Esophagus squamous epithelium (tissue), 4 donors: ENCODE measurements around a stretch of chr9.

DNA sequence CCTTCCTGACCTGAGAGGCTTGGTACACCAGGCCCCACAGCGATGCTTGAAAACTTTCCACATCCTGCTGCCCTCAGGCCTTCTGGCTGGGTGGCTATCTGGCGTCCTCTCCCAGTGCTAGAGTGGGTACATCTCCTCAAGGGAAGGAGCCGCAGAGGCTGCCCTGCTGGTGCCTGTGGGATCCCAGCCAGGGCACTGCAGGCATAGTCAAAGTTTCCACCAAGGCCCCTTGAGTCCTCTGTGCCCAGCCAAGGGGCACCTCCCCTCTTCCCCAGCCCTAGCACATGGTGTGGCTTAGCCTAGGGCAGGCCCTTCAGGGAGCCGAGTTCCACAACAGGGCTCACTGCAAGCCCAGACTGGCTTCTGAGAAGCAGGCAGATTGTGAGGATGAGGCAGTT, 103.1 kb downstream of the RGS3 start:
- PRO-cap, result no peak
- RAMPAGE, long total RNA, 4 experiments, result no peak in any of the 4 experiments

DNA sequence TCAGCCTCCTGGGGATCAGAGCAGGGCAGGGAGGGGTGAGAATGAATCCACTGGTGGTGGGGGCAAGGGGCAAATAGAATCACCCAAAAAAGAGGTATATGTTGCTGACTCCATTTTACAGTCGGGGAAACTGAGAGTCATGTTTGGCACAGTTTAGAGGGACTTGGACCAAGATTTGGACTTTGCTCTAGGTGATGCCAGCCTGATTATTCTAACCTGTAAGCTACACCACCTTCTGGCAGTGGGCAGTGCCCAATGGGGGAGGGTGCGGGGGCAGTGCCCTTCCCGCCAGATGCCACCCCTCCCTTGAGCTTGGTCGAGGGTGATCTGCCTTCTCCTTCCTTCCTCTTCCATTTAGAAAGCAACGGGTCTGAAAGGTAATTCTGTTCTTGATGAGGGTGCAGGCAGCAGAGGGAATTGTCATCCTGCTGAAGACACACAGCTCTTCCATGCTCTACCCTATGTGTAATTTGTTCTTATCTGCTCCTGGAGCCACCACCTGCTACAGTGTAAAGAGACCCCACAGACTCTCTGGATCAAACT, 156.0 kb downstream of the RGS3 start:
- PRO-cap, result no peak
- RAMPAGE, long total RNA, 4 experiments, result no peak in any of the 4 experiments

DNA sequence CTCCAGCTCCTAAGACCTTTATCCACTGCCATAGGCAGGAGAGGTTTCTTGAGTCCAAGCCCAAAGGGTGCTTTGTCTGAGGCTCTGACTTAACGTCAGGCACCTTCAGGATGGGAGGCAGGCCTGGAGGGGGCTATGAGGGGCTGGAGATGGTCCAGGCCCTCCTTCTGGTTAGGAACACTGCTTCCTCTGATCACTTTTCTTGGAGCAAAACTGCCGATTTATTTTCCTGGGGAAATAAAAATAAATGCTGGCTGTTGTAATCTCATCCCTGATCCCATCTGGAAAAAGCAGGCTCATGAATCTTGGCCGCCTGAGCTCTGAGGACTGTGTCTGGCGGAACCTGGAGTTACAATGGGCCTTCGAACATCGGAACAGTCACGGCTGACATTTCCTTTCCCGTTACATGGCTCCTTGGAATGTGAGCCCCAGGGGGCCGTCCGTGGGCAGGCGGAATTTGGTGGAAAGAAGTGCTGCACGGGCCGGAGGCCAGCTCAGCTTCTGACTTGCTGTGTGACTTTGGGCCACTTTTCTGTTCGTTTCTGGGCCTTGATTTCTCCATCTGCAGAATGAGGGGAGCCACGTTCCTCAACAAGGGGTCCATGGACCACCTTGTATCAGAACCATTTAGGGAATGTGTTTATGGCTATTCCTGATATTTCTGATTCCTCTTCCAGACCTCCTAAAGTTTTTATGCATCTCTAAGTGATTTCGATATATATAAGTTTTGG, 157.9 kb downstream of the RGS3 start:
- PRO-cap, result unidirectional peak, minus-strand start at position 279 of the sequence; unidirectional peak, minus-strand start at position 322 of the sequence
- RAMPAGE, long total RNA, 4 experiments, result no peak in any of the 4 experiments

GRCh38 chr9:113650438-113651059, 187.0 kb downstream of the RGS3 start:
- PRO-cap, result no peak
- RAMPAGE, long total RNA, 4 experiments, result no peak in any of the 4 experiments

DNA sequence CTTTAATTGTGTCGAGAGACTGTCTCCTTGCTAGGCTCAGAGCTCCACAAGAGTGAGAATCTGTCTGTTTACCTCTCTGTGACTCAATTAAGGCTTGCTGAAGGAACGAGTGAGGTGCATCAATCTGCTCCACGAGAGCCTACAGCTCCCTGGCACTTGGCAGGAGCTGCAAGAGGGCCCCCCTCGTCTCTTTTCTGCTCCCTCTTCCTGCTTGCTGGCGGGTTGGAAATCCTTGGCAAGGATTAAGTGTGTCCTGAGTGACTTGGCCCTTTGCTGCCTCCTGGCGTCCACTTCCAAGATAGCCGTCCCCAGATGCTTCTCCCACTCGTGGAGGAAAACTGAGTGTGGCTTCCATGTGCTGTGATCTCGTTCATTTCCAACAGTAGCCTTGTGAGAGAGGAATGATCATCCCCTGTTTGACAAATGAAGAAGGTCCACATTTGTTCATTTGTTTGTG, 191.8 kb downstream of the RGS3 start:
- PRO-cap, result no peak
- RAMPAGE, long total RNA, 4 experiments, result no peak in any of the 4 experiments

DNA sequence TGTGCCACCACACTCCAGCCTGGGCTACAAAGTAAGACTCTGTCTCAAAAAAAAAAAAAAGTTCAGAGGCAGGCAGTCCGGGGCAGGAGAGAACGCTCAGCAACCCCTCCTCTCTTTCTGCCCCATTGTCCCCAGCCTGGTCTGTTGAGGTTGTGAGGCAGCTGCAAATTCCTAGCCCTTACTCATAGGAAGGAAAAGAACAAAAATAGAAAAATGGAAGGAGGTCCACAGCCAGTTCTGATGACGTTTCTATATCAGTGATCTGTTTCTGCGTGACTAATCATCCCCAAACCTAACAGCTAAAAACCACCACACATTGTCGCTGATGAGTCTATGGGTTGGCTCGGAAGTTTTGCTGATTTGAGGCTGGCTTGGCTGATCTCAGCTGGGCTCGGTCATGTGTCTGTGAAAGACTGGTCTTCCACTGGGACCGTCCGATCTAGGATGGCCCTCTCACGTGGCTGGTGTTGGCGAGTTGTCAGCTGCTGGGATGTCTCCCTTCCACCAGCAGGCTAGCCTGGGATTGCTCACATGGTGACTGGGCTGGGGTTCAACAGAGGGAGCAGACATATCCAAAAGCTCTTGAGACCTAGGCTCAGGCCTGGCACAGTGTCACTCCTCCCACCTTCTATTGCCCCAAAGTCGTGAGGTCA, 200.6 kb upstream of the ZNF618 start:
- PRO-cap, result unidirectional peak, minus-strand start at position 119 of the sequence
- RAMPAGE, long total RNA, 4 experiments, result no peak in any of the 4 experiments

DNA sequence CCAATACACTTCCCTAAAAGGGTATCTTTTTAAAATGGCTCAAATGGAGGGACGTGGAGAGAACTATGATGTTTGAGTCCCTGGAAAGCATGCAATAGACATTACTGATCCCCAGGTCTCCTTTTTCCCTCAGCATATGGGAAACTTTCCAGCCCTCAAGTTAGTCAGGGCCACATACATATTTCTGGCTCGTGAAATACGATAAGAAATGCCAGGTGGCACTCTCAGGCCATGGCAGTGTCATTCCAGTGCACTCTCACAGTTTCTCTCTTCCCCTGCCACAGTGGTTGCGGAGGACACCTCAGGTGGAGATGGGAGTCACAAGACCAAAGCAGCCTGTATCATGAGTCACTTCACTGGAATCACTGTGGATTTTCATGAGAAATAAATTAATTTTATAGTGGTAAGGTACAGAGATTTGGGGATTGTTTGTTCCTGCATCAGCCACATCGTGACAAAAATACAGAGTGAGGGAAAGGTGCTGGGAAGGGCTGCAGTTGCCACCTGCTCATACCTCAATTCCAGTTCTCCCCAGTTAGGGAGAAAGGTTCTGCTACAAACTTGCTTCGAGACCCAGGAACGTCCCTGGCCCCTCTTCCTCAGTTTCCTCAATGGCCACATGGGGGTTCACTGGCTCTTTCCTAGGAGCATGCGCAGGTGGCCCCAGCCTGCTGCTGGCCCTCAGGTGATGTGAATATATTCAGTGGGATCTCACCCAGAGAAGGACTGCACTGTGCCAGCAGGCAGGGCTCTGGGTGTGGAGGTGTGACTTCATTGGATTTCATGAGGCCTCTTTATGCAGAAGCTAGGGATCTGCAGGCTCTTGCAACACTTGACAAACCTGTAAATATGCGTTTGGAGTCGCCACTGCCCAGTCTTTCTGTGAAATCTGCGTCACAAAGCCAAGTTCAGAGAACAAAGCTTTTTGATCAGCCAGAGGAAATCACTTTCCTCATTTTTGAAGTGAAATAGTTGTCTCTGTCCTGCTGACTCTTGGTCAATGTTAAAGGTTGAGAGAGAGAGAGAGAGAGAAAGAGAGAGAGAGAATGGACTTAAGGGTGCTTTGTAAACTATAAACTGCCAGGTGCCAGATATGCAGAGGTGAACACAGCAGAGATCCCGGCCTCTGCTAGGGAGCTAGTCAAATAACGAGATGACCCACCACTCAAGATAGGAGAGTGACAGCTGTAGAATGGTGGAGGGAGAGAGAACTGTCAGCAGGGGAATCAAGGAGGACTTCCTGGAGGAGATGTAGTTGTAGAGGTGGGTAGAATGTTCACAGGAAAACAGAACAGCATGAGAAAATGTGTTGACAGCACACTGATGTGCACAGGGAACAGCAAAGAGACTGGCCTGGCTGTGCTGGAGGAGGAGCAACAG, 167.4 kb upstream of the ZNF618 start:
- PRO-cap, result bidirectional peak, plus-strand start at position 846 of the sequence, minus-strand start at position 767 of the sequence
- RAMPAGE, long total RNA, 4 experiments, result no peak in any of the 4 experiments

DNA sequence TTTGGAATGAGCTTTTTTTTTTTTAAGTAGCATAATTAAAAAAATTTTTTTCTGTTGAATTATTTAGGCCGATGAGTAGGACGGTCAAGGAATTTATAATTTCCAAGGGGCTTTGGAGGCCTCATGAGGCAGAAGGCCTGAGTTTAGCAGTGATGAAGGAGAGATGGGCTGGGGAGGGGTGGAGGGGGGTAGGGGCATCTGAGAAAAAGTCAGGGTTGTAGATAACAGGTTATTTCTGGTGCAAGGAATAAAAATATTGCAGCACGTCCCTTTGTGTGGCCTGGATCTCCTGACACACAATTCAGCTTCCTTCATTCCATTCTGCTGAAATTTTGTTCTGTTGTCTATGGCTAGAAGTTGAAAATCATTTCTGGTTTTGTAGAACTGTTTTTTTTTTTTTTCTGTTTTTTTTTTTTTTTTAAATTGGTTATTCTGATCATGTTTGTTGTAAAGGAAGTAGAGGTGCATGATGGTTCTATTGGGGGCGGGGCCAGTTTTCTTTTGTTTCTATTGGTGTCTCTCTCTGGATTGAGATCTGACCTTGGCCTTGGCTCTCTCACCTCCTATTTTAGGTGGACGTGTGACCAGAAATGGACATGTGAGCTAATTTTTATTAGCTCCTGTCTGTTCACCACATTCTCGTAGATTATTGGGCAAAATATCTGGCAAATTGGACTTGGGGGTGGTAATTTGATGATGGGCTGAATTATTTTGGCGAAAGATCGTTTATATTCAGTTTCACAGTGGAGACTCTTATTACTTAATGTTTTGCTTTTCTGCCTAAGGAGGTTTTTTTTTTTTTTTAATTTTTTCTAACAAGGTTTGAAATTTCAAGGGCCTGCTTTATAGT, 3.1 kb downstream of the ZNF618 start:
- PRO-cap, result no peak
- RAMPAGE, long total RNA, 4 experiments, result no peak in any of the 4 experiments

DNA sequence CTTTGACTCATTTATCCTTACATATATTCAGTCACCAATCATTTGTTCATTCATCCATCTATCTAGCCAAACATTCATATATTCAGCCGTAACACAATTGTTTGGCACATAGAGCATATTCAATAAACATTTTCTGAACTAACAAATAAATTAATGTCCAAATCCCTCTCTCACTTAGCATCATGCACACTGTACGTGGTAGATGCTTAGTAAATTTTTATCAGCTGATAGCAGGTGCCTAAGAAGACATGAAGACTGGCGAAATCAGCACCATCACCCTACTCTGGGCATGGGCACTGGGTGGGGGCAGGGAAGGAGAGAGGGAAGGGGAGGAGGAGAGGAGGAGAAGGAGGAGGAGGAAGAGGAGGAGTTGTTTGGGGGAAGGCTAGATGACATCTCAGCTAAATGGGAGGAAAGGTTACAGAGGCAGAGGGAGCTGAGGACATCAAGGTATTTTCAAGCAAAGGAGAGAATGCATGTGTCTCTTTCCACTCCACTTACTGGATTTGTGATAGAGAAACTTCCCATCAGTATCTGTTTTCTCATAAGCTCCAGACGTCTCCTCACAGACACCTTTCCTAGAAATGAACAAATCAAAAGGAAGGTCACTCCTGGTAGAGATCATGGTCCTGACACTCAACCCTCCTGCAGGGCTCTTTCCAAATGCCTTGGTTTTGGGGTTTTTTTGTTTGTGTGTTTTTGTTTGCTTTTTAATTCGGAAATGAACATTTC, 3.5 kb downstream of the AMBP start:
- PRO-cap, result no peak
- RAMPAGE, long total RNA, 4 experiments, result no peak in any of the 4 experiments

DNA sequence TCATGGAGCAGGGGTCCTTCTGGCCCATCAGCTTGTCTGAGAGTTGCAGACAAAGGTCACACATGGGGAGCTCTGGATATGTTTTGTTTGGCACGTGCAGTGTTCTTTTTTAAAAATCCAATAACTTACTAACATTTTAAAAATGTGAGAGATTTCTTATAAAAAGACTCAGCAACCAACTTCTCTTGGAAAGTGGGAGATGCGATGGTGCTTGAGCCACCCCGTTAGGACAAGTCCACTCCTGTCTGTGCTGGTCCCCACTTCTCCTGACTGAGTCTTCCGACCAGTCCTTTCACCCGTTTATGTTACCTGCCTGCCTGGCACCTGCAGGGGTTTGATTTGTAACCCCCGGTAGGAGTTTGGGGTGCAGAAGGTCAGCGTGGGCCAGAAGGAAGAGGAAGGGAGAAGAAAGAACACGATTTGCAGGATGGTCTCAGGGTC, 14.5 kb downstream of the COL27A1 start:
- PRO-cap, result no peak
- RAMPAGE, long total RNA, 4 experiments, result no peak in any of the 4 experiments

GRCh38 chr9:114264784-114265728, 57.8 kb upstream of the ORM1 start:
- PRO-cap, result no peak
- RAMPAGE, long total RNA, 4 experiments, result no peak in any of the 4 experiments

DNA sequence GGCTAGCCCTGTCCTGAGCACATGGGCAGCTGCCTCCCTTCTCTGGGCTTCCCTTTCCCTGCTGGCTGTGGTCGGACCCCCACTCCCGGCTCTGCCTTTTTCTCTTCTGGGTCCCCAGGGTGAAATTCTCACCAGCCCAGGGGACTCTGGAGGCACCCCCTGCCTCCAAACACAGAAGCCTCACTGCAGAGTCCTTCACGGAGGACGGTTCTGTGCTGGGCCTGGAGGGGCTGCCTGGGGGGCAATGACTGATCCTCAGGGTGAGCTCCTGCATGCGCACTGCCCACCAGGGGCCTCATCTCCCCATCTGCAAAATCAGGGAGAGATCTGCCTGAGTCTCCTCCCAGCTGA, 336 bp downstream of the ORM1 start:
- PRO-cap, result no peak
- RAMPAGE, long total RNA, 4 experiments, result no peak in any of the 4 experiments

- PRO-cap, result no peak
- RAMPAGE, long total RNA, 4 experiments, result no peak in any of the 4 experiments
These were observed 1.4 kb upstream of the ORM2 start for GRCh38 chr9:114328165-114328769.

DNA sequence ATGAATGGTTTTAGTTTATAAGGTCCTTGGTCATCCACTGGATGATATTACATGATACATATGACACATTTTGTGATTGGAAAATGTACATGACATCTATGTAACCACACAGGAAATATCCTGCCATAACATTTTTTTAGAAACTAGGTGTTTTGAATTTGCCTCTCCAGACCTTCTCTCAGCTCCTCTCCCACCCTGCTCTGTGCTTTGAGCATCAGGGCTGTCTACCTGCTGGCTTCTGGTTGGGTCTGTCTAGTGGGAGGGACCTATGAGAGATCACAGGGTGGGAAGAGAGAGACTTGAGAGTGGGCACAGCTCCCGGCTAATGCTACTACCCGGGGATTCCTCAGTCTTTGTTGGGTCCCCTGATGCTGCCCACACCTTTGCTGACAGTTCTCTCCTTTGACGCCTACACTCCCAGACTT, 24.3 kb downstream of the AKNA start:
- PRO-cap, result unidirectional peak, plus-strand start at position 169 of the sequence; unidirectional peak, minus-strand start at position 202 of the sequence
- RAMPAGE, long total RNA, 4 experiments, result no peak in any of the 4 experiments

- PRO-cap, result no peak
- RAMPAGE, long total RNA, 4 experiments, result no peak in any of the 4 experiments
These were observed 15.3 kb downstream of the AKNA start for GRCh38 chr9:114372350-114372953.

DNA sequence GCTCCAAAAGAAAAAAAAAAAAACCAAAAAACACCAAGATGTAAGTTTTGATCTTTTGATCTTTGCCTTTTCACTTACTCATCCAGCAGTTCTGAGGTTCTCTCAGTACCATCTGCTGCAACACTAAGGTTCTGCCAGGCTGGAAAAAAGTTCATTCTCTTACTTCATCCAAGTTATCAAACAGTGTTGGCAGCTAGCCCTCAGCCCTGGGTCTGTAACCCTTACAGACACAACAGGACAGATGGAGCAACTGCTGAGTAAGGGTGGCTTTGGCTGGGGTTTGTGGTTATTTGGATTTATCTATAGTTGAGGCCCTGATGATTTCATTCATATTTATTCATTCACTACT, 4.3 kb upstream of the TMEM268 start:
- PRO-cap, result no peak
- RAMPAGE, long total RNA, 4 experiments, result no peak in any of the 4 experiments

DNA sequence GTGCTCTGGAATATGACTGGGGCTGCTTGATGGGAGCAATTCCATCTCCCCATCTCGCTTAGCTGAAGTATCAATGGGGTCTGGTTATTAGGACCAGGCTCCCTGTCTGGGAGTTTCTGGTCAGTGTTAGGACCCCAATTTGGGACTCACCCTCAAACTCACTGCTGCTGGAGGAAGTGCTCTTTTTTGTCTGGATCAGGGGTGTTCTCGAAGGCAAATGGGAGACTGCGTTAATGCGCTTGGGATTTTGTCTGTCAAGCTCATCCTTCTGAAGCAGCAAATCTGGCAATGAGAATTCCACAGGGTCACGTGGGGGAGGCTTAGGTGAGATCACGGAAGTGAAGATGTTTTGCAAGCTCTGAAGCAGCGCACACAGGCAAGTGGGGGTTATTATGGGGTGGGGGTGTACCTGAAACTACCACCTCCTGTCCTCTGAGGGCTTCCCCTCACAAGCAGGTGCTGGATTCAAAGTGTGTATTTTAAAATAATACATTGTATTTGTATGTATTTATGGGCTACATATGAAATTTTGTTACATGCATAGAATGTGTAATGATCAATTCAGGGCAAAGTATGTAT, 10.5 kb upstream of the TEX53 start:
- PRO-cap, result no peak
- RAMPAGE, long total RNA, 4 experiments, result no peak in any of the 4 experiments

DNA sequence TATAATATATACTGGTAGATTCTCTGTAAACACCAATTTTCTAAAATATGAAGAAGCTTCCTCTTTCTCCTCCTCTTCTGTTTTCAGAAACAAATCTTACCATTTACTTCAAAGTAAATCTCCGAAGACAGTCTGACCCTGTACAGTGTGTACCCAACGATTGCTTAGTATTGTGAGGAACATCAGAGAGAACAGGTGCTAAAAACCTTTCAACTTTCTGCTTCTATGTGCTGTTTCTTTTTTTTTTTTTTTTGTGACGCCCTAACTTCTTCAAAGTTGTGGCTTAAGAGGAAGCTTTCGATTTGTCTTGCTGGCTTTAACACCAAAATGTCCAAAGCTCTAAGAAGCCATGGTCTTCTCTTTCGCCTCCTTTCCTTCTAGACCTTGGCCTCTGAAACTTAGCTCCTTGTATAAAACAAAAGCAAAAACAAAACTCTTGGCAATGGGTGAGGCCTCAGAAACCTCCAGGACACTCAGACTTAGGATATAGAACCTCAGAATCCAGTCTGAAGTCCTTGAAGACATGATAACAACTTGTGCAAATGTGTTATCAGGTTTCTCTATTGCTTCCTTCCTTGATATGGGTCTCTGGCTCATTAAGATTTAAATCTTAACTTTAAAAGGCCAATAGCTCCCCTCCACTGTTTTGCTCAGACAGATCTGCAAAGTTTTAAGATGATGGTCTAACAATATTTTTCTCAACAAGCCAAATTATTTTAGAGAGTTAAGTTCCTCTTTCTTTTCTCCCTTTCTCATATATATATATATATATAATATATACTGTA, 1.1 kb downstream of the TNFSF8 start:
- PRO-cap, result bidirectional peak, plus-strand start at position 300 of the sequence, minus-strand start at position 174 of the sequence
- RAMPAGE, long total RNA, 4 experiments, result no peak in any of the 4 experiments

DNA sequence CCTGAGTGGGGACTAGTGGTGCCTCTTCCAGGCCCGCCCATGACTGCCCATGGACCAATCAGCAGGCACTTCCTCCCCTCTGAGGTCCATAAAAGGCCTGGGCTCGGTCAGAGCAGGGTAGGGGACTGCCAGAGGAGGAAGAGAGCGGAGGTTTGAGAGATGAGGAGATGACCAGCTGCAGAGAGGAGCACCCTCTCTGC, 267.9 kb upstream of the TNC start:
- PRO-cap, result no peak
- RAMPAGE, long total RNA, 4 experiments, result no peak in any of the 4 experiments

GRCh38 chr9:115474745-115475292, 356.9 kb upstream of the TNC start:
- PRO-cap, result no peak
- RAMPAGE, long total RNA, 4 experiments, result no peak in any of the 4 experiments